Fibroblast of villous mesenchyme (primary cell): ENCODE results near the genes UCN and KRTCAP3.

GRCh38 chr2:26314468-26314887, 31.5 kb upstream of the SELENOI start:
- CAGE, long polyA plus RNA = no peak

- CAGE, long polyA plus RNA = no peak
Measured at GRCh38 chr2:26344612-26345255, 1.2 kb upstream of the SELENOI start.

GRCh38 chr2:26345256-26345910, 560 bp upstream of the SELENOI start:
- CAGE, long polyA plus RNA = no peak

- CAGE, long polyA plus RNA = no peak
Measured at GRCh38 chr2:26605751-26606738, 35.1 kb downstream of the CIB4 start.

DNA sequence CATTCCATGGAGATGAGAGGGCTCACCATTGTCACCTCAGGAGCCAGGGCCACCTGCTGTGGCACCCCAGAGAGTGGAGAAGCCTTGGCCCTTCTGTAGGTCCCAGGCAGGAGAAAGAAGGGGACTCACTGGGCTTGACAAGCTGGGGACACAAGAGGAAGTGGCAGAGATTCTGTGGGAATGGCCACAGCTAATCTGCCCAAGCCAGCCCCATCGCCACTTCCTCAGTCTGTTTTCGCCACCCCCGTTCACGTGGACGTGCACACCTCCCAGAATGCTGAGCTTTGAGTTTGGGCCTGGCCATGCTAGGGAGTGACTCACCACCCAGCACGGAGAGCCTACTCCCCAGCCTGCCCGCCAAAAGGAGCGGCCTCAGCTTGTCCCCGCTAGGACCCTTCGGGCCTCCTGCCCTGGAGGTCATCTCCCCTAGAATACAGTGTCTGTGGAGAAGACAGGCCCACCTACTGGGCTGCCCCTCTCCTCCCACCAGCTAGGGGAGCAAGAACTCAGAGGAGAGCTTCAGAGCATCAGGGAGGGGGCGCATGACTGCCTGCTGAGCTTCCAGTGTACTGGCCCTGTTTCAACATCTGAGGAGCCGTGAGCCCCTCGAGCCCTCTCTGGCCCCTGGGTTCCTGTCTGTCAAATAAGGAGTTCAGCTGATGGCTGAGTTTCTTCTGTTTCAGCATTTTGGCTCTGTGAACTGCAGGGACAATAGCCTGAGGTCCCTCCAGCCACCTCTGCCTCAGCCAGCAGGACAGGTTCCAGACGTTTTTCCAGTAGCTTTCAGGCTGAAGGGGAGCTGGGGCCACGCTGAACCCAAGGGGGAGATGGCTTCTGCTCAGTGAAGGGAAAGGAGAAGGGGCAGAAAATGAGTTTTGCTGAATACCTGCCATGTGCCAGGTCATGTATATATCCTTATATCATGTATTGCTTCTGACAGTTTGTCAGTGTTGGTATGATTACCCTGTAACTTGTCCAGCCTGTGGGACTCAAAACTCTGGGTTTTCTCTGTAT, 5.2 kb downstream of the SLC35F6 start:
- CAGE, long polyA plus RNA = no peak

GRCh38 chr2:26771281-26771948, 7.3 kb downstream of the SLC35F6 start:
- CAGE, long polyA plus RNA = no peak

DNA sequence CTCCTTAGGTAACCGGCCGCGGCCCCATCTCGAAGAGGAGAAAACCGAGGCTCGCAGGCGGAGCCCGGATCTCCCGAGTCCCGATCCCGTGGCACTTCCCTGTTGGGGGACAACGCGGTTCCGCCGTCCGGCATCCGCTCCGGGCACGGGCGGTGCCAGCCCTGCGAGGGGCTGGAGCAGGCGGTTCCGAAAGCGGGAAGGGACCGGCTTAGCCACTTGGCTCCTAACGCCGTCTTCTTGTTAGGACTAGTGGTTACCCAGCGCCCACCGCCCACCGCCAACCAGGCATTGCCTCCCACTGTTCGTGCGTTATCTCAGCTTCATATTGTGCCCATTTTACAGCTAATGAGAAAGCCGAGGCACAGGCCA, 417 bp downstream of the CENPA start:
- CAGE, long polyA plus RNA = no peak

GRCh38 chr2:26848920-26849815, 1.2 kb downstream of the DPYSL5 start:
- CAGE, long polyA plus RNA = no peak

DNA sequence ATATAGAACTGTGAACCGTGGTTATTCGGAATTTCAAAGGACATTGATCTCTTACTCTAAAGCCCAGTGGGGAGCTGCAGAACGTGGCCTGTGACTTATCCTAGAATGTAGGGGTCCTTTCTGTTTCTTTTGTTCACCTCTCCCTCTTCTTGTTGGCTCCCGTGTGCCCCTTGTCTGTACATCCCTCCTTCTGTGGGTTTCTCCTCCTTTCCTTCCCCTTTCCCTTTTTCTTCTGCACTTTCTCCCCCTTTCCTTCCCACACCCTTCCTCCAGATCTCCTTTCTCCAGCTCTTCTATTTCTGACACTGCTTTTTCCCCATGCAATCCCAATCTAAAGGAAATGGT, 35.5 kb upstream of the MAPRE3 start:
- CAGE, long polyA plus RNA = no peak

DNA sequence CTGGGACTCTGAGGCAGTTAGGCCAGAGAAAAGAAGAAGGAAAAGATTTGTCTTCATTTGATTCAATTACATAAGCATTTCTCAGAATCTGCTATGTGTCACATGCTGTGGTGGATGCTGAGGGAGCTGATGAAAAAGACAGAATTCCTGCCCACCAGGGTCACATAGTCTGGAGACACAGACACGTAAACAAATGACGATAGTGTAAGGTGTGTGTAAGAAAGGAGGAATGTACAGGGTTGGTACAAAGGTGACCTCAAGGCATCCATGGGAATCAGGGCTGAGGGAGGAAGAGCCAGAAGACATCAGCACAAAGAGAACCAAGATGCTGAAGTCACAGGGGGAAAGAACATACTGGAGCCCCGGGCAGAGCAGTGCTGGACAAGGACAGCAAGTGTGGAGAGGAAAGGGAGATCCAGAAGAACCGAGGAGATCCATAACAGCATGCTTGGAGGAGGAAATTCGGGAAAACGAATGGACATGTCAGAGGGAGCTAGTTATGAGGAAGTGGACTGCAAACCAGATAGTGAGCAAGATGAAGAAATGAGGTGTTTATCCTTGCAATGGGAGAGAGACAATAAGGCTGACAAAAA, 1.2 kb upstream of the MAPRE3 start:
- CAGE, long polyA plus RNA = no peak

DNA sequence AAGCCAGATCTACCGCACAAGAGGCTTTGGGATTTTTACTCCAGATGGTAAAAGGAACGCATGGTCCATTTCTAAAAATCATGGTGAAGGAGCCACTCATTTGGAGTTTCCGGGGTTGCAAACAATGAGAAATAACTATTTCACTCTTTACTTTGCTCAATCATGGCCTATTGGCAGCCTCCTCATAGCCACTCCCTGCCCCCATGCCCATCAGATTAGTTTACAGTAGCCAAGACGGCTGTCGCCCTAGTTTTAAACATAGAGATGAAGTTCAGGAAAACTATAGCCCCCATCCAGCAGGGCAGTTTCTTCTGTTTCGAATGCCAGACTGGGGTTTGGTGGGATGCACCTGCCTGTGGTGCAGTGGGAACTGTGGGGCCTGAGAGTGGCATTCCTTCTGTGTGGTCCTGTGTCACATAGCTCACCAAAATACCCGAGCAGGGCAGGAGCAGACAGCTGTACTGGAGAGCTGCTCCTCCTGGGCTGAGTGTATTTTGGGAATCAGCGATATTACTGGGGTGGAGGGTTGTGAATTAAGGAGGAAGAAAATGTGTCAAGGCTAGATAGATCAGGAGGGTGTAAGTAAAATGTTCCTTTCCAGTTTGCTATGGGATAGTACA, 1.9 kb downstream of the MAPRE3 start:
- CAGE, long polyA plus RNA = no peak

GRCh38 chr2:27021431-27022171, 11.2 kb upstream of the TMEM214 start:
- CAGE, long polyA plus RNA = no peak

DNA sequence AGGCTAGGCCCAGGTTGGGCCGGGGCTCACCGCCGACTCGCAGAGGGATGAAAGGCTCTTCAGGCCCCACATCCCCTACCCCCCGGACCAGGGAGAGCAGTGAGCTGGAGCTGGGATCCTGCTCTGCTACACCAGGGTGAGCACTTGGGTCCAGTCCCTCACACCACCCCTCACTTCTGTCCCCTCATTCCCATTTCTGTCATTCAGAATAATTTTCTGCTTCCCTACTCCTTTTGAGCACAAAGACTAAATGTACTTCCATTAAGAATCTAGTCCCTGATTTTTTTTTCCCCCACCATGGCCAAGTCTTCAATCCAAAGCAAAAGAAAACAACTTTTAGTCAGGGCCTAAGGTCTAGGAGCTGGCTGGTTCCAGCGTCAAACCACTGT, 1.9 kb downstream of the OST4 start:
- CAGE, long polyA plus RNA = no peak

DNA sequence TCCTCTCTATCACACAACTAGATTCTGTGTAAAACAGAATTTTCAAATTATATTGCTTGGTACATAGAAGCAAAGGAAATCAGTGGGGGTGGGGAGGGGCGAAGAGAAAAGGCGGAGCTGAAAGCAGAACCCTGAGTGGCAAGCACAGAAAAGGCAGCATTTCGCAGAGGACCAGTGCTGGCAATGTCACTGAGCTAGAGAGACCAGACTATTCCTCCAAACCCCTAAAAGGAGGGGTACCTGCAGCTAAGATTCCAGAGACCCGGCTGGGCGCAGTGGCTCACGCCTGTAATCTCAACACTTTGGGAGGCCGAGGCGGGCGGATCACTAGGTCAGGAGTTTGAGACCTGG, 5.3 kb downstream of the UCN start:
- CAGE, long polyA plus RNA = no peak

DNA sequence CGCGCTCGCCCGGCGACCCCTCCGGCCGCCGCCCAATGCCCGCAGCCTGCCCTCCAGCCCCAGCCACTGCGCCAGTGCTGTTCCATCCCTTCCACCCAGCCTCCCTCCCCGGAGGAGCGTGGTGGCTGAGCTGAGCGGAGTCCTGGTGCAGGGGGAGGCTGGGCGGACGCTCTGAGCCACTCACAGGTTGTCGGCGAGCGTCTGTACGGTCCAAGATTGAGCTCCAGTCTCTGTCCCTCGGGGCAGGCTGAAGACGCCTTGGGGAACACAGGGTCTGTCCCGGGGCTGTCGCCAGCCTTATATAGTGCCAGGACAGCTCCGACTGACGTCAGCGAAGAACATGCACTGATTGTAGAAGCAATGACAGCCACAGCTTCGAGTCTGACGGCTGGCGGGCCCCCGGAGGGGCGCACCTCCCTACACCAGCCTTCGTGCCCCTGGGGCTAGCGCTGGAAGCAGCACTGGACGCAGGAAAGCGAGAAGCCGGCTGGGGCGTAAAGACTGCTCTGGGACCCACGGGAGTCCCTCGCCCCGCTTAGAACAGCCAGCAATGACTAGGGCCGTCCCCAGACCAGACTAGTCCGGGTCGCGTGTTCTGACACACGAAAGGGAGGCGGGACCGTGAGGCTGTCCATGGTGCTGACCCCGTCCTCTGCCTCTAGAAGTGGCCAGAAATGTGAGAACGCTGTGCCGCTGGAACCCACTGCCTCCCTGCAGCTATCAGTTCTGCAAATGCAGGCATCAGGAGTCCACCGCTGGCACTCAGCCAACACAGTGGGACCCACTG, at the start of gene UCN:
Gene UCN (minus strand): TSS at position 470 of the 787 bp plus-strand sequence.
- CAGE, long polyA plus RNA = no peak

DNA sequence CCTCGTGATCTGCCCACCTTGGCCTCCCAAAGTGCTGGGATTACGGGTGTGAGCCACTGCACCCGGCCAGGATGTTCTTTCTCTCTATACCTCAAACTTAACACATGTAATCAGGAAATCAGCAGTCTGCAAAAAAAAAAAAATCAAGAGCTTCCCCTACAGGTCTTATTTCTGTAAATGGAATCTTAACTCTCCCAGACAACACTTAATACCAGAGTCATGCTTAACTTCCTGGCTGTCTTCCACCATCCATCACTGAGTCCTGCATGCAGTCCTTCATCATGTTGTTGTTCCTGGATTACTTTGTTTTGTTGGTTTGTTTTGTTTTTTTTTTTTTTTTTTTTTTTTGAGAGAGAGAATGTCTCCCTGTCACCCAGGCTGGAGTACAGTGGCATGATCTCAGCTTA, 11.4 kb upstream of the ZNF513 start:
- CAGE, long polyA plus RNA = no peak

DNA sequence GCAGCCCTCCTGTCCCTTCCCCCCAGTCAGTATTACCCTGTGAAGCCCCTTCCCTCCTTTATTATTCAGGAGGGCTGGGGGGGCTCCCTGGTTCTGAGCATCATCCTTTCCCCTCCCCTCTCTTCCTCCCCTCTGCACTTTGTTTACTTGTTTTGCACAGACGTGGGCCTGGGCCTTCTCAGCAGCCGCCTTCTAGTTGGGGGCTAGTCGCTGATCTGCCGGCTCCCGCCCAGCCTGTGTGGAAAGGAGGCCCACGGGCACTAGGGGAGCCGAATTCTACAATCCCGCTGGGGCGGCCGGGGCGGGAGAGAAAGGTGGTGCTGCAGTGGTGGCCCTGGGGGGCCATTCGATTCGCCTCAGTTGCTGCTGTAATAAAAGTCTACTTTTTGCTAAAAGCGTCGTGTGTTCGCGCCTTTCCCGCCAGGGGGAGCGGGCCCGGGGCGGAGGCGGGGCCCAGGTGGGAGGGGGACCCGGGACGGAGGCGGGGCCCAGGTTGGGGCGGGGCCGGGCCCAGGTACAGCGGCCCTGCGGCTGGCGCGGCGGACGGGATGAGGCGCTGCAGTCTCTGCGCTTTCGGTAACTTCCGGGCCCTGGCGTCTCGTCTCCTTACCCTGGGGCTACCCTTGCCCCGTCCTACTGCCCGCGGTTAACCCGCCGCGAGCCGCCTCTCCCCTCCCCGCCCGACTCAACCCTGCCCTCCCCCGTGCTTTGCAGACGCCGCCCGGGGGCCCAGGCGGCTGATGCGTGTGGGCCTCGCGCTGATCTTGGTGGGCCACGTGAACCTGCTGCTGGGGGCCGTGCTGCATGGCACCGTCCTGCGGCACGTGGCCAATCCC, at the start of gene KRTCAP3:
Gene KRTCAP3 (plus strand): TSS at position 517 of the 836 bp plus-strand sequence.
- CAGE, long polyA plus RNA = no peak

DNA sequence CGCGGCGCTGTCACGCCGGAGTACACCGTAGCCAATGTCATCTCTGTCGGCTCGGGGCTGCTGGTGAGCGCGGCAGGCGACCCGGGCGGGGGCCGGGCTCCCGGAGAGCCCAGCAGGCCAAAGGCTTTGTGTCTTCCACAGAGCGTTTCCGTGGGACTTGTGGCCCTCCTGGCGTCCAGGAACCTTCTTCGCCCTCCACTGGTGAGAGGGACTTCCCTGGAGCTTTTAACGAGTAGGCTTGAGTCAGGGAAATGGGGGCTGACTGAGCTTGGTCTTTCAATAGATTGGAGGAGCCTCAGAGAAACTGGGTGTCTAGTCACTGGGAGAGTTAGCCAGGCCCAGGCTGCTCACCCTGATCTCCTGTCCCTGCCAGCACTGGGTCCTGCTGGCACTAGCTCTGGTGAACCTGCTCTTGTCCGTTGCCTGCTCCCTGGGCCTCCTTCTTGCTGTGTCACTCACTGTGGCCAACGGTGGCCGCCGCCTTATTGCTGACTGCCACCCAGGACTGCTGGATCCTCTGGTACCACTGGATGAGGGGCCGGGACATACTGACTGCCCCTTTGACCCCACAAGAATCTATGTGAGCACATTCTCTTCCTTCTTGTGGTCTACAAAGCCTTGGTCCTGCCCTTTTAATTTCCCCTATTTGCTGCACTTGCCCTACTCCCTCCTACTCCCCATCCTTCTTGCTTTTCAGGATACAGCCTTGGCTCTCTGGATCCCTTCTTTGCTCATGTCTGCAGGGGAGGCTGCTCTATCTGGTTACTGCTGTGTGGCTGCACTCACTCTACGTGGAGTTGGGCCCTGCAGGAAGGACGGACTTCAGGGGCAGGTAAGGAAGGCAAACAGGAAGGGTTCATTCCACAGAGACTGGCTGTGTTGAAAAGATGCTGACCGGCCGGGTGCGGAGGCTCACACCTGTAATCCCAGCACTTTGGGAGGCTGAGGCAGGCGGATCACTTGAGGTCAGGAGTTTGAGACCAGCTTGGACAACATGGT, 819 bp downstream of the KRTCAP3 start:
- CAGE, long polyA plus RNA = no peak

DNA sequence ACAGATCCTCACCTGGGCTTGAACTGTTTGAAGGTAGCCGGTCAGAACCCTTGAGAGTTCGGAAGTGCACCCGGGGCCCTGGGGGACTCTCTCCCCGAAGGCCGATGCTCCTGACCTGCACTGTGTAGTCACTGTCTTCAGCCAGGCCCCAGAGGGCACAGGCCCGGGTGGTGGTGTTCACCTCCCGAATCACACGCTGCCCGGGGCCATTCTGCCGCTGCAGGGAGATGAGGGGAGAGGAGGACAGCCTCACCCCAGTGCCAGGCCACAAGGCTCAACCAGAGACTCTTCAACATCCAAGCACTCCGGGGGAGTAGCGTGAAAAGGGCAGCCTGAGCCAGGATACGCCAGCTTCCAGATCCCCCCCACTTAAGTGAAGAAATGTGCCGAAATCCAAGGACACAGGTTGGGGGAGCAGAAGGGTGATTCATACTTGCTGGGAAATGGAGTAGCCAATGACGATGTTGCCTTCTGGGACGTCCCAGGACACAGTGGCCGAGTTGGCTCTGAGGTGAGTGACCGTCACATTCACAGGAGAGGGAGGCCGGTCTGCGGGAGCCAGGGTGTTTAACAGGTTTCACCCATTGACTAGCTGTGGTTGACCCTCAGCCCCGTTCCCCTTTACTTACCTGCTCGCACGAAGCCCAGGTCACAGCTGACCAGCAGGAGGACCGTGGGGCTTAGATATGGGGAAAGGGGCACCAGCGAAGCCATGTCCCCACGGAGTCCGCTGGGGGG, 913 bp downstream of the FNDC4 start:
- CAGE, long polyA plus RNA = no peak

- CAGE, long polyA plus RNA = no peak
Measured at GRCh38 chr2:27703768-27703967, 40.0 kb downstream of the SLC4A1AP start.